ENCODE measurements around the genes PLOD2, PLSCR5 and CPB1.

GRCh38 chr3:145436312-145436793 is 724.6 kb downstream of the PLOD2 start:
- PRO-cap = no peak
- RAMPAGE, long total RNA, 2 experiments = no peak in any of the 2 experiments

- PRO-cap = bidirectional peak, plus-strand start at chr3:146161157, minus-strand start at chr3:146161184; bidirectional peak, plus-strand start at chr3:146161307, minus-strand start at chr3:146161332; bidirectional peak, plus-strand start at chr3:146161540, minus-strand start at chr3:146161523
- RAMPAGE, long total RNA, 2 experiments = start-site peak on the minus strand in 1 of 2 experiments, at chr3:146160987-146161053 at its widest, 239 reads per replicate
Observed at GRCh38 chr3:146160839-146161716, at the start of gene PLOD2. Gene PLOD2 (minus strand): TSS chr3:146161184.

GRCh38 chr3:146506886-146507484 is 37.4 kb downstream of the PLSCR1 start:
- PRO-cap = no peak
- RAMPAGE, long total RNA, 2 experiments = no peak in any of the 2 experiments

DNA sequence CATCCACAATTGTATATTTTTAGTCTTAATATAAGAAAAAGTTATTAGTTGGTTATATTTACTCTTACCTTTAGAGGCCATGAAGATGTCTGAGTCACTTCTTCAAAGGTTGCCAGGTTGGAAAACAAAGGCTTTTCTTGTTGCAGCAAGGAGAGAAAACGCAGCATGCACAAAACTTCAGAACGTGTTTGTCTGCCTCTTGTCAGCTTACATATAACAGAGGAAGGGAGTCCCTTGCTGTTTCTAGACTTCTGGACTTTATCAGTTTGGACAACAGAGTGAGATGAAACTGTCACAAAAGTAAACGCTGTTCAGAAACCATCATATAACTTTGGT is at the start of gene PLSCR5:
TSS of gene PLSCR5 (minus strand) at position 215 of the 336 bp plus-strand sequence.
- PRO-cap = no peak
- RAMPAGE, long total RNA, 2 experiments = no peak in any of the 2 experiments

DNA sequence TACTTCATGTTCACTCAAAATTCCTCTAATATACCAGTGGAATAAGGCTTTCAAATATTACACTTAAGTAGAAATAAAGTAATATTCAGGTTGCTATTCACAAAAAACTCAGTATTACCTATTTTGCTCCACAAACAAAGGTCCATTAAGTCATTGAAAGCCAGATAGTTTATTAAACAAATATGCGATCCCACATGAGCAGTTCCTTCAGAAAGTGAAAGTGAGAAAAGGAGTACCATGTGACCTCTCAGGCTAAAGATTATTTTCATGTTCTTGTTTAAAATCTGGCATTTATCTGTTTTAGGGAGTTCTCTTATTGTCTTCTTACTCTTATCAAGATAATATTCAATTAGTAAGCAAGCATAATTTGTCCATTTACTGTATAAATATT is 19.9 kb upstream of the PLSCR5 start:
- PRO-cap = no peak
- RAMPAGE, long total RNA, 2 experiments = no peak in any of the 2 experiments

DNA sequence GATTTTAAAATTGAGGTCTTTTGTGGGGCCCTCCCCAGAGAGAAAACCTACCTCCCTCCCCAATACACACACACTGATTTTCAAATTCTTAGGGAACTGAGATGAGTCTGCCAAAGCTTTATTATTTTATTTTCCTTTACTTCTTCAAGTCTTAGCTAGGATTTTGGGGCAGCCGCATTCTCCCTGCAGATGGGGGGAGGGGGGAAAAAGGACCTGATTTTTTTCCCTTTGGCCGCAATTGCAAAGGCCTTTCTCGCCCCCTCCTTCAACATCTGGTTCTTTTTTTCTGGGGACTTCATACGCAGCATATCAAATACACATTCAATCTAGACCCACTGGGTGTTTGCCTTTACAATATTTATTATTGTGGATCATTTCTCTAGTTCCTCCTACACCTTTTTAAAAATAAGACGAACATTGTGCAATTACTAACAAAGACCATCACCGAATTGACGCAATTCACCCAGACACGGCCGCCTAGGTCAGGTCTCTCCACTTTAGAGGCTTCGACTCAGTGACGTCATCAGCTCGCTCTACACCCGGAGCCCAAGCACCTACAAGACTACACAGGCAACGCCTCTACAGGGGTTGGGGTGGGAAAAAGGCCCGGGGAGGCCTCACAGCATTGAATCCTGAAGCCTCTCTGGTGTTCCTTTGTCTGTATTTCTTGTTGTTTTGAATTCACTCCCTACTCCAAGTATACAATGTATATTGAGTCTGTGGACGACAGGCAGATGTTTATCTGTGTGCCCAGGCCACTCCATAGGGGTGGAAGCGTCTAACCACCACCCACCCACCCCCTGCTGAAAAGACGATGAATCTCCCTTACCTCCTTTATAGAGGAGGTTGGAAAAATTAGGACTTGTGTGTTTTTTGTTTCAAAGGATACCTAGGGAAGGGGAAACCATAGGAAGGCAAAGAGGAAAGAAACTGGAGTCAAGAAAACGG is 16.7 kb downstream of the ZIC4 start:
- PRO-cap = no peak
- RAMPAGE, long total RNA, 2 experiments = no peak in any of the 2 experiments

DNA sequence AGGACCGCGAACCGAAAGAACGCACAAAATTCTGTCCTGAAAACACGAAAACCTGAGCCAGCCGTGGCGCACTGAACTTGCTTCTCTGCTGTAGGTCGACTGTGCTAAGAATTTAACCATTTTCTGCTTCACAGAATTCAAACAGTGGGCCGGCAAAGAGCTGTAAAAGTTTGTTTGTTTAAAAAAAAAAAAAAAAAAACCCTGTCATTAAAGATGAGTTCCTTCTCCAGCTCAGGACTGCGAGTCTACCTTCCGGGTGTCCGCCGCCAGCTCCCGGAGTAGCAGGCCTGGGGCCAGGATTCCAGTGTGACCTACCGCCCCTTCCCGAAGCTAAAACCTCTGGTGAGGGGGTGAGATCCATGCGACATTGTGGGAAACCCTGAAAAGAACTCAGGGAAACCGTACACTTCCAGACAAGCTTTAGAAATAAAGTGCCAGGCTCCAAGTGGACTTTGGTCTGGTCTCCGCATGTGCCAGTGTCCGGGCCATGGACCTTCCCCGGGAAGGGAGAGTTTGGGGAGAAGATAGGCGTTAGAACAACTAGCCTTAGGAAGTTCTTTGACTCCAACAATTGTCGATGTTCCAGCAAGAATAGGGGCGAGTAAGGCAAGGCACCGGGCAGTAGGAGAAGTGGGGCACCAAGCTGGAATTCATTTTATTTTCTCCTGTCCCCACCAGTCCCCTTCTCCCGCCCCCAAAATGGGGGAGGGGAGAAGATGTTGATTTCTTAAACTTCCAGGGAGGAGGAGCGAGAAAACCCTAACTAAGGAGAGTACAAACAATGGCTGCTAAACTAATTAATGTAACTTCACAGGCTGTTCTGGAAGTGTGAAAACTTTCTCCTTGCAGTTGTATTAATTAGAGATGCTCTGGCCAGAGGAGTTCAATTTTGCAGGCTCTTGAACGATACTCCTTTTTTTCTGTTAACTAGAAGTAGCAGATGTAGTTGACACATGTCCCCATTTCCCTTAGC is 11.8 kb downstream of the ZIC4 start:
- PRO-cap = no peak
- RAMPAGE, long total RNA, 2 experiments = no peak in any of the 2 experiments

DNA sequence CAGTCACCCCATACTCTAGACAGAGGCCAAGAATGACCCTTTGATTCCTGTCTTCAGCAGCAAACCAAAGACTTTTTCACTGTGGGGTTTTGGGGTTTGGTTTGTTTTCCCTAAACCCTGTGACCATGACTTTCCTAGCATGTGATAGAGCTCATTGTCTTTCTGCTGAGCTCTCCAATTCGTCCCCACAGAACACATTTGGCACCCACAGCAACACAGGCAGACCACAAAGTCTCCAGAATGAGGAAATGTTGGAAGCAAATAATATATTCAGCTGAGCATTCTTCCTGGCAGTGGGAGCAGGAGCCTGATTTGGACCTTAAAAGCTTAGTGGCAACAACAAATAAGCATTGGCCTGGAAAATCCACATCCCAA is 36.8 kb upstream of the CPB1 start:
- PRO-cap = no peak
- RAMPAGE, long total RNA, 2 experiments = no peak in any of the 2 experiments

DNA sequence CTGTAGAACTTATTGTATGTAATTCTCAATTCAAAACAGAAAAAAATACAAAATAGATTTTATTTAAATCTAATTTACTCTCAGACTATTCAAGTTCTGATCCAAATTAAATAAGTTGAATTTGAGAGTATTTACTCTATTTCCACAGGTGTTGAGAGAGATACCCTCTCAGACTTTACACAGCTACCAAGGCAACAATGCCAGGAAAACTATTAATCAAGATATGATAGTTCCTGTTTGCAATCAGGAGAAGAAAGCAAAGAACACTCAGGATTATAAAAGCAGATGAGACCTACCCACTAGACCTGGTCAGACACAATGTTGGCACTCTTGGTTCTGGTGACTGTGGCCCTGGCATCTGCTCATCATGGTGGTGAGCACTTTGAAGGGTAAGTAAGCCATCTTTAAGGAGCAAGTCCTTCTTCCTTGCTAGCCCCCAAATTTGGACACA is at the start of gene CPB1:
TSS of gene CPB1 (plus strand) at position 306 of the 451 bp plus-strand sequence.
- PRO-cap = no peak
- RAMPAGE, long total RNA, 2 experiments = no peak in any of the 2 experiments

- PRO-cap = bidirectional peak, plus-strand start at chr3:149225367, minus-strand start at chr3:149225281
- RAMPAGE, long total RNA, 2 experiments = no peak in any of the 2 experiments
Observed at GRCh38 chr3:149224781-149225589, 3.4 kb upstream of the CP start.

- PRO-cap = bidirectional peak, plus-strand start at chr3:149375601, minus-strand start at chr3:149375534; bidirectional peak, plus-strand start at chr3:149375779, minus-strand start at chr3:149375758
- RAMPAGE, long total RNA, 2 experiments = no peak in any of the 2 experiments
Observed at GRCh38 chr3:149375060-149376369, 1.9 kb downstream of the TM4SF1 start.

DNA sequence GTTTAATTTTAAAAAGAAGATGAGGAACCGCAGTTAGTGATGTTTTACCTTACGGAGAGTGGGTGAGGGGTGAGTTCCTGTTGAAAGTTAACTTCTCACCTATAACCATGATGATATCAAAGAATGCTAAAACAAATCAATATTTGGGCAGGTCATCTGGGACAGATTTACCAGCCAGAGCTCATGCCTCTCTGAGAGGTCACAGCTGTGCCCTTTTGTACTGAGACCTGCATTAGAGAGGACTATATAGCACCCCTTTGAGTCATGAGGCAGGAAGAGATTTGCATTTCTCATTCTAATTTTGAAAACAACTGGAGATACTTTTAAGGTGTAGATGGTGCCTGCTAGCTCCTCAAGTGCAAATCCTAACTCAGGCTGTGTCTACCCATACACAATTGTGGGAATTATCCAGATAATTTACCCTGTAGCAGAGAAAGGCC is 6.0 kb upstream of the TM4SF4 start:
- PRO-cap = no peak
- RAMPAGE, long total RNA, 2 experiments = no peak in any of the 2 experiments

DNA sequence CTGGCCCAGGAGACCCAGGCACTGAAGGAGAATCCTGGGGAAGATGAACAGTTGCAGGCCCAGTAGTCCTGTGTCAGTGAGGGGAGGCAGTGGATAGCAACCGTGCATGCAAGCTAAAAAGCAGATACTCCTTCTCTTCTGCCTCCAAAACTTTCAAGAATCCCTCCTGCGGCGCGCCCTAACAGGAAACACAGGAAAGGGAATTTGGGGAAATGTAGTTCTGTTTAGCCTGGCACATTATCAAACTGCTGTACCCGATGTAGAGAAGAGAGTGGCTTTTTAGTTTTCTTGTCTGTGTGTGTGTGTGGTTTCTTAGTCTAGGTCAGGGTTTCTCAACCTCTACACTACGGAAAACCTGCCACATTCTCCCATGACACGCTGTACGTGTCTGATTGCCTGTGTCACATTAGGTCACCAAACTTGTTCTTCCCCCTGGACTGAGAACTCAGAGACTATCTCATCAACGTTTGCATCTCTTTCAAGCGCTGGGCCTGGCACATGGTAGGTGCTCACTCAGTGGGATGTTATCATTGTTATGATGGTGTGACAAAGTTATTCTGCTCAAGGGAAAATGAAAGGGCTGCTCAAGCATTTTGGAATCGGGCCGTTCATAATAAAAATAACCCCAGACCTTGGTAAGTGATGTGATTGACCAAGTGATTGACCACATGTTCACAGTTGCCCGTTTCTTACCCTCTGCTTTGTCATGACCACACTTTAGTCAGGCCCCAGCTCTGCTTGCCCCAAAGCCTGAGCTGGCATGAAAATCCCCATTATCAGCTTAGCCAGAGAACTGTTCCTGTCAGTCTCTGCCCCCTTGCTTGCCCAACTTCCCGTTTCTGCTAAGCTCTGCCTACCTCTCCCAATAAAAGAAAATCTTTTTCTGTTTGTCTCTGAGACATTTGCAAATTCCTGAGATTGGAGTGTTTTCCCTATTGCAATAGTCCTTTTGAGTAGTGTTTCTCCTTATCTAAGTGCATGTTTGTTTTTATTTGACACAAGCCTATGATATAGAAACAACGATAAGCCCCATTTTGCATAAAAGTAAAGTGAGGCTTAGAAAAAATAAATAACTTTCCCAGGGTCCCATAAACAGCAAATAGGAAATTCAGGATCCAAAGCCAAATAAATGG is 33.3 kb downstream of the TM4SF4 start:
- PRO-cap = no peak
- RAMPAGE, long total RNA, 2 experiments = no peak in any of the 2 experiments

DNA sequence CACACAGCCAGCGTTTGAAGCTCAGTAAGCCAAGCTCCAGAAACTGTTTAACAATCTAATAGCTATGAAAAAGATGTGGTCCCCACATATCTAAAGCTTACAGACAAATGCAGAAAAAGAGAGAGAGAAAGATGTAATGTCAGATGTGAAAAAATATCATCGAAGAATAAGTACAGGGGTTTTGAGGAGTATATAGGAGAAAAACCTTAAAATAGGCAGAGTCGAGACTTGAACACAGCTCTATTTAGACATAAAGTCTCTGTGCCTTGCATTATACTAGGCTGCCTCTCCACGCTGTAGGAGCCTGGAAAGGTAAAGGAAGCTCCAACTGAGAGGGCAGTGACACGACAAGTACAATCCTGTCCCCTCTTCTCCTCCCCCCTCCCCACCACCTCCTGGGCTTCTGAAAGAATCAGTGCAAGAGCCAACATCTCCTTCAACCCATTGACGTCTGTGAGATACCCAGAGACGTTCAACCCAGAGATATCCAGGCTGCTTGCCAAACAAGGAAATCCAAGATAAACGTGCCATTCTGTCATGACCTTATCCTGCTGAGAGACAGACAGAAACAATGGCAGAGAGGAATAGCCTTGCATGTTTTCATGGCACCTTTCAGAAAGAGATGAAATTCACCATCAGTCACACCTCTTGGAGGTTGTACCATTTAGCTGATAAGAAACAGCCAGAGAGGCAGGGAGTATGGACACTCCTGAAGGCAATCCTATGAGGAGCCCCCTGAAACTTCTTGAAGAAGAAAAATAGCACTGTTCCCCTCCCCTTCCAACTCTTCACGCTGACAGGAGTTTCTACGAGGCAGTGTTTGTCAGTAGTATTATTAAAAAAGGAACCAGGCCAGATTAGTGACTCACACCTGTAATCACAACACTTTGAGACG is 39.1 kb downstream of the WWTR1 start:
- PRO-cap = unidirectional peak, minus-strand start at position 792 of the sequence
- RAMPAGE, long total RNA, 2 experiments = no peak in any of the 2 experiments

GRCh38 chr3:149654028-149654760 is 3.6 kb downstream of the WWTR1 start:
- PRO-cap = bidirectional peak, plus-strand start at chr3:149654490, minus-strand start at chr3:149654272
- RAMPAGE, long total RNA, 2 experiments = no peak in any of the 2 experiments

DNA sequence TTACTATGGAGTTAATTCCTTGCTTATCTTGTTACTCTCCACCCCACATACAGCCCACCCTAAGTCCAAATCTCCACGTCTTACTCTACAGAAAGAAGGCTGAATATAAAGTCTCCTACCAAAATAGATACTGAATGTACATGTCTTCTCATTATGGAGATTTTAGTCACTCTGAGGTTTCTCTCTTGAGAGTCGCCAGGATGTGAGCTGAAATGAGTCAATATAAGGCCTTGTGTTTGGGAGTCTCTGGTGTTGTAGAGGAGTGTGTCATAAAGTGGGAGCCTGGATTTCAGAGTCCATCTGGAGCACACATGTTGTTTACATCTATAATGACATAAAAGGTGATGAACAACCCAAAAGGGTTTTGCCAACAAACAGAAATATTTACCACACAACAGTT is 45.2 kb upstream of the WWTR1 start:
- PRO-cap = no peak
- RAMPAGE, long total RNA, 2 experiments = no peak in any of the 2 experiments

- PRO-cap = no peak
- RAMPAGE, long total RNA, 2 experiments = no peak in any of the 2 experiments
Observed at GRCh38 chr3:149710522-149710820, 41.8 kb downstream of the COMMD2 start.

- PRO-cap = unidirectional peak, minus-strand start at chr3:149817105
- RAMPAGE, long total RNA, 2 experiments = no peak in any of the 2 experiments
Observed at GRCh38 chr3:149816768-149817551, 3.9 kb downstream of the RNF13 start.

DNA sequence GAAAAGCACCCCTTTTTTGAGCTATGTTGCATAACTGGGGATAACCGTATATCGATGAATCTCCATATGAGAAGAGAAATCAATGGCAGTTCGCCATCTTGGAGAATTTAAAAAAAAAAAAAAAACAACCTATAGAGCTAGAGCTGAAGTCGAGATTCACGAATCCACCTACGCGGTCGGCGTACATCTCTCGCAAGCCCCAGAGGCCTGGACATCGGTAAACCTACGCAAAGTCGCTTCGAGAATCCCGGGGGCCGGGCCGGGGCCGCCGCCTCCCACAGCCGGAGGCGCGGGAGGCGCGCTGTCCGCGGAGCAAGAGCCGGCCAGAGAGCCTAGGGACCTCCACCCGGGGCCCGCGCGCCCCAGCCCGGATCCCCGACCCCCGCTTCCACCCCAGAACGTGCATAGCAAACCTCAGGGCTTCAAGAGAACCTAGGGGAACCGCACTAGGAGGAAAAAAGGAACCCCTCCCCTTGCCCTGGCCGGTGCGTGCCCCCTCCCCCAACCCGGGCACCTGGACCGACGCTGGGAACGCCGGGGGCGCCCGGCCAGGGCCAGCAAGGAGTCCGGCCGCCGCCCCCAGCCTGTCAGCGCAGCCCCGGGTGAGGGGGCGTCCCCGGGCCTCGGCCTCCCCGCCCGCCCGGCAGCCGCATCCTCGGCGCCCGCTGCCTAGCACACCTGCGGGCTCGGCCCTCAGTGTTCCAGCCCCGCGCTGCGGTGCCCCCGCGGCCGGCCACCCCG is 584 bp downstream of the PFN2 start:
- PRO-cap = unidirectional peak, plus-strand start at position 230 of the sequence
- RAMPAGE, long total RNA, 2 experiments = no peak in any of the 2 experiments

GRCh38 chr3:150238342-150238968 is 169.6 kb upstream of the TSC22D2 start:
- PRO-cap = no peak
- RAMPAGE, long total RNA, 2 experiments = no peak in any of the 2 experiments

All from right atrium auricular region (tissue), 2 donors.